ENCODE results near the genes PPCS, YBX1, ZNF691, SLC2A1 and CFAP57.

DNA sequence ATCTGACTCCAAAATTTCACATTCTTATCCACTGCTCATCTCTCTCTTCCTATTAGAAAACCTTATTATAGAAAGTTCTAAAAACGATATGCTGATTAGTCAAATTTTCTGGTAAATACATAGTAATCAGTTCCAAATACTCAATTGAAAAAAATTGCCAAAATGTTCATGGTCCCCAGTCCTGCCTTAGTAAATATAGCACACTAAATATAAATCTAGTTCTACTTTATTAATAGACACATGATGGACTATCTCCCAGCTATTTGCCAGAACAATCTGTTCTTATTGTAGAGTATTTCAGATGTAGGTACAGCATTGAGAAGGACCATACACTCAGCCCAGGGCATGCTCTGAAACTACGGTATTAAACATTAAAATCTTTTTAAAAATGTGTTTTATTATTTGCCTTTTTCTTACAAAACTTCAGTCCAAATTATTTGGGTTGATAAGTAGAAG, 37.3 kb downstream of the HIVEP3 start:
- PRO-cap, result no peak

DNA sequence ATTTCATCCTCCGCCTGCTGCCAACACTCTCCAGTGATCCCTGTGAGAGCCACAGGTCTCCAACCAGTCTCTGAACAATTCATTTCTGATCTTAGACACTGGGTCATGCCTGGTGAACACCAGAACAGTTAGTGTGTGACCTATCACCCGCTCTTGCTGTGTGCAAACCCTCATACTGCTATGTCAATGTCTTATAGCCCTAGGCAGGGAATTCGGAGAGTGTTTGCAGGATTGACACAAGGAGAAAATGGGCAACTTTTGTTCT, 23.2 kb upstream of the GUCA2B start:
- PRO-cap, result no peak

GRCh38 chr1:42165285-42166162, 979 bp upstream of the GUCA2A start:
- PRO-cap, result no peak

- PRO-cap, result no peak
These were observed 69.7 kb upstream of the GUCA2A start for GRCh38 chr1:42234158-42234747.

DNA sequence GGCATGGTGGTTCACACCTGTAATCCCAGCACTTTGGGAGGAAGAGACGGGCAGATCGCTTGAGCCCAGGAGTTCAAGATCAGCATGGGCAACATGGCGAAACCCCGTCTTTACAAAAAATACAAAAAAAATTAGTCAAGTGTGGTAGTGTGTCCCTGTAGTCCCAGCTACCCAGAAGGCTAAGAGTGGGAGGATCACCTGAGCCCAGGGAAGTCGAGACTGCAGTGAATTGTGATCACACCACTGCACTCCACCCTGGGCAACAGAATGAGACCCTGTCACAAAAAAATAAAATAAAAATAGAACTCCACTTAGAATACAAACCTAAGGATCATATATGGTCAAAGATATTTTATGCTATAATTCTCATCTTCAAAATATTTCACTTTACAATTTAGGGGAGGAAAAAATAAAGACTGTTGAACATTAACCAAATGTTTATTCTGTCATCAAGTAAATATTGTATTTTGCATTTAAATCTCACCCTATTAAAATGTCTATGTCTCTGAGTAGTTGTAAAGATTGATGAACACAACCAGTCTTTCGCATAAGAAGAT, 47.3 kb downstream of the FOXJ3 start:
- PRO-cap, result no peak

DNA sequence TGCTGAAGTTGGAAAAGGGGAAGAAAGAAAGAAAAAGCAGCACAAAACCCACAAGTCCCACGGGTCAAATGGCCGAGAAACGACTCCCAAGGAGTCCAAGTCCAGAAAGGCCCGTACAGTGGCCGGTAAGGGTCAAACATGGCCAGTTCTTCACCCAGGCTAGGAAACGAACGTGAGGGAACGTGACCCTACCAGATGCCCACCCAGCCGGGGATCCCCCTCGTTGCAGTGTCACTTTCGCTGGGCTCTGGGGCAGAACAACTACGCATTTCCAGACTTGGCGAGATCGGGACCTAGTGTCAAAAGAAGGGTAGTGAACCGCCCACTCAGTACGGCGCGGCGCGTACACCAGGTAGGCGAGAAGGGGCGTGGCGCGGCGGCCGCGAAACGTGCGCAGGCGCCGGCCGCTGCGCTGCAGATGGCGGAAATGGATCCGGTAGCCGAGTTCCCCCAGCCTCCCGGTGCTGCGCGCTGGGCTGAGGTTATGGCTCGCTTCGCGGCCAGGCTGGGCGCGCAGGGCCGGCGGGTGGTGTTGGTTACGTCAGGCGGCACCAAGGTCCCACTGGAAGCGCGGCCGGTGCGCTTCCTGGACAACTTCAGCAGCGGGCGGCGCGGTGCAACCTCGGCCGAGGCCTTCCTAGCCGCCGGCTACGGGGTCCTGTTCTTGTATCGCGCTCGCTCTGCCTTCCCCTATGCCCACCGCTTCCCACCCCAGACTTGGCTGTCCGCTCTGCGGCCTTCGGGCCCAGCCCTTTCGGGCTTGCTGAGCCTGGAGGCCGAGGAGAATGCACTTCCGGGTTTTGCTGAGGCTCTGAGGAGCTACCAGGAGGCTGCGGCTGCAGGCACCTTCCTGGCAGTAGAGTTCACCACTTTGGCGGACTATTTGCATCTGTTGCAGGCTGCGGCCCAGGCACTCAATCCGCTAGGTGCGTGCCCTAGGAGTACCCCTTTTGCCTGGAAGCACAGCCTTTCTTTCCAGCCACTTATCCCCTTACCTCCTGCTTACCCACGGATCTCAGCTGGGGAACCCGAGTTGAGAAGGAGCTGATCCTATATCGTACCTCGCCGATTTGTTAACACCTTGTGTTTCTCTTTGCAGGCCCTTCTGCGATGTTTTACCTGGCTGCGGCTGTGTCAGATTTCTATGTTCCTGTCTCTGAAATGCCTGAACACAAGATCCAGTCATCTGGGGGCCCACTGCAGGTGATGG, at the start of gene PPCS:
Gene PPCS, plus strand, starts transcription at position 396 of the 1,210 bp plus-strand sequence.
- PRO-cap, result bidirectional peak, plus-strand start at position 417 of the sequence, minus-strand start at position 301 of the sequence; bidirectional peak, plus-strand start at position 806 of the sequence, minus-strand start at position 813 of the sequence

- PRO-cap, result bidirectional peak, plus-strand start at chr1:42682418, minus-strand start at chr1:42682156
These were observed at the start of gene YBX1 for GRCh38 chr1:42682262-42682898. YBX1 (plus strand) TSS chr1:42682418.

GRCh38 chr1:42683386-42683642, 1.1 kb downstream of the YBX1 start:
- PRO-cap, result no peak

- PRO-cap, result no peak
These were observed 13.5 kb downstream of the YBX1 start for GRCh38 chr1:42695338-42696438.

DNA sequence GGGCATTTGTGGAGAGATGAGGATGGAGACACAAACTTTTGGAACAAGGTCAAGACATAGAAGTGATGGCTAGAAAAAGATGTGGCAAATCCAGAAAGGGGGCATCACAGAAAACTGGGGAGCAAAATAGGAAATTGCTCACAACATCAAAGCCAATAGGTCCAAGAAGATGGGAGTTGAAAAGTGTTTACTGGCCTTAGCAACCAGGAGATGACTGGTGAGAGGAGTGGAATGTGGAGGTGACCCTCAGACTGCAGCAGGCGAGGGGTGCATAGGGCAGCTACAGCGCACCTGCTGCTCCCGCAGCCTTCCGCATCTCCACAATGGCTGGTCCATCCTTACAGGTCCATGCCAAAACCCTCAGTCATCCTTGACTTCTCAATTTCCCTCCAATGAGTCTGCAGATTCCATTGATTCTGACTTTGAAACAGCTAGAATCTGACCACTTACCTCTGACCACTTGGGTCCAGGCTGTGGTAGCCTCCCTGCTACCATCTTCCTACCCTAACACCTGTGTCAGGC, 22.3 kb downstream of the CLDN19 start:
- PRO-cap, result unidirectional peak, plus-strand start at position 252 of the sequence

DNA sequence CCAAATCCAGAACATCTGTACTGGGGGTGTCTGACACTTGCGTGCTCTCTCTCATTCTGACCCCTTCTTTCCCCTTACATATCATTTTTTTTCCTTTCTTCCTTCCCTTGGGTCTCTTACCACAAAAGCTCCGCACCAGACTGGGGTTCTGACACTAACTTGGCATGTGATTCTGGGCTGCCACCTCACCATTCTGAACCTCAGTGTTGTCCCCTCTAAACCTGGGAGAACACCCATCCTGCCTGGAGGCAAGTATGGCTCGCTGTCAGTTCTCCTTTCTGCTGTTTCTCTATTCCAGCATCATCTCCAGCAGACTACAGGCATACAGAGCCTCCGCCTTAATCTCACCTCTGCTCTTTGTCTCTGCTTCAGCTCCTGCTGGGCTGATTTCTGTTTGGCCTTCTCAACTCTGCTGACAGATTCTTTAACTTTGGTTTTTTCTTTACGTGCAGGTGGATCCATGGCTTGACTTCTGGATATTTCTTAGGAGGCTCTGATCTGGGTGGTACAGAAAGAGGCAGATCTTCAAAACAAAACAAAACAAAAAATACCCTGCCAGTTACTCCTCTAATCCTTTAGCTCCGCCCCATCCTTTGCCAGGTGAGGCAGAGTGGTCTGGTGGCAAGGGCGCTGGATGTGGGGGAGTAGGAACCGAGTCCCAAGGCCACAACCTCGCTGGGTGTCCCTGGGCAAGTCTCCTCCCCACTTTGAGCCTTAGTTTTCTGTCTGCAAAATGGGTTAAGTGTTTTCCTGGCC, 661 bp upstream of the ERMAP start:
- PRO-cap, result no peak

GRCh38 chr1:42846500-42847379, at the start of gene ZNF691:
ZNF691 (plus strand) TSS chr1:42846613.
- PRO-cap, result bidirectional peak, plus-strand start at chr1:42846638, minus-strand start at chr1:42846414

GRCh38 chr1:42938726-42939774, 19.6 kb downstream of the SLC2A1 start:
- PRO-cap, result bidirectional peak, plus-strand start at chr1:42939648, minus-strand start at chr1:42939411

- PRO-cap, result bidirectional peak, plus-strand start at chr1:42943403, minus-strand start at chr1:42943303
These were observed 15.5 kb downstream of the SLC2A1 start for GRCh38 chr1:42942930-42943862.

DNA sequence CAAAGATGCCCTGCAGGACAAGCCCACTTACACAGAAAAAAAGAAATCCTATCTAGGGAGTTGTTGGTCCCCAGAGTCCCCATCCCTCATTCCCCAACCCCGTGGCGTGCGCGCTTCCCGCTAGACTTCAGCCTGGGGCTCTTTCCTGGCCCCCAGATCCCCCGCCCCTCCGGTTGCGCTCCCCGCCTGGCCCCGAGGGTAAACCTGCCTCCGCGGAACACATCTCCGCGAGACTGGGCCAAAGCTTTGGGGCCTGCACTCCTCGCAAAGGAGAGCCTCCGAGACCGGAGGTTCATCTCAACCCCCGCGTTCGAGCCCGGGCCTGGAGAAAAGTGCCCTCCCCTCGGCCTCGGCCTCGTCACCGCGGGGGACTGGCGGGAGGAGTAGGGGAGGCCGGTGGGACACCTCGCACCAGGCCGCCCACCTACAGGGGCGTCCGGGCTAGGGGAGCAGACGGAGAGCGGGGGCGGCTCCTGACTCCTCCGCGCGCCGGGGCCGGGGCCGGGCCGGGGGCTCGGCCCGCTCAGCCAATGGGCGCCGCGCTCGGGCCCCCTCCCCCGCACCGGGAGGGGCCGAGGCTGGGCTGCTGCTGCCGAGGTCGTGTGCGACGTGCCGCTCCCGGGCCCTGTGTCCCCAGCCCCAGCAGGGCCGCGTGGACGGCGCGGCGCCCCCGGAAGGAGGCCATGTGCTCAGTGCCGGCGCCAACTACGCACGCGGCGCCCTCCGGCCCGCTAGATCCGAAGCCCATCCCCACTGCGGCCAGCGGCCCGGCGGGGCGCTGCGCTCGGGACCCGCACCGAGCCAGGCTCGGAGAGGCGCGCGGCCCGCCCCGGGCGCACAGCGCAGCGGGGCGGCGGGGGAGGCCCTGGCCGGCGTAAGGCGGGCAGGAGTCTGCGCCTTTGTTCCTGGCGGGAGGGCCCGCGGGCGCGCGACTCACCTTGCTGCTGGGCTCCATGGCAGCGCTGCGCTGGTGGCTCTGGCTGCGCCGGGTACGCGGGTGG, 671 bp downstream of the SLC2A1 start:
- PRO-cap, result unidirectional peak, minus-strand start at position 129 of the sequence; bidirectional peak, plus-strand start at position 589 of the sequence, minus-strand start at position 491 of the sequence

DNA sequence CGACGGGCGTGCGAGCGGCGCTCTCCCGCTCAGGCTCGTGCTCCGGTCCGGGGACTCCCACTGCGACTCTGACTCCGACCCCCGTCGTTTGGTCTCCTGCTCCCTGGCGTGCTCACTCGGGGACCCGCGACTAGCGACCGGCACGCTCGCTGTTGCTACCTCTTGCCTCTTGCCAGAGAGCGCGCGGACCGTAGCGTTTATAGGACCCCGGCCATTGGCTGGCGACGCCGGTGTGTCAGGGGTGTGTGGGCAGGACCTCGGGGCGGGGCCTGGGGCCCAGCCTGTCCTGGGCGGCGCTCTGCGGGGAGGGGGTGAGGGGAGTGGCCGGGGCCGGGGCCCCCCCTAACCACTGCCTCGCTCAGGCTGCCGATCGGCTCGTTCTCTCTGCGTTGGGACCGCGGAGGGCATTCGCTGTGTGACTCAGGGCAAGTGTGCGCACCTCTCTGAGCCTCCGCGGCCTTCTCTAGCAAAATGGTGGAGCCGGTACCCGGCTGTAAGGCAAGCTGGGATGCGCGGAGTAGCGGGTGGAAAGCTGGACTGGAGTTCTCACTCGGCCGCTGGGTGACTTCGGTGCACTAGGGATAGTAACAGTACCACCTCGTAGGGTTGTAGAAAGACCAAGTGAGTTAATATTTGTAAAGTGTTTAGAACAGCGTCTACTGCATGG, at the start of gene SLC2A1:
Gene SLC2A1, minus strand, starts transcription at position 171 of the 667 bp plus-strand sequence.
- PRO-cap, result bidirectional peak, plus-strand start at position 407 of the sequence, minus-strand start at position 171 of the sequence

GRCh38 chr1:43035926-43036648, 77.4 kb upstream of the SLC2A1 start:
- PRO-cap, result no peak

DNA sequence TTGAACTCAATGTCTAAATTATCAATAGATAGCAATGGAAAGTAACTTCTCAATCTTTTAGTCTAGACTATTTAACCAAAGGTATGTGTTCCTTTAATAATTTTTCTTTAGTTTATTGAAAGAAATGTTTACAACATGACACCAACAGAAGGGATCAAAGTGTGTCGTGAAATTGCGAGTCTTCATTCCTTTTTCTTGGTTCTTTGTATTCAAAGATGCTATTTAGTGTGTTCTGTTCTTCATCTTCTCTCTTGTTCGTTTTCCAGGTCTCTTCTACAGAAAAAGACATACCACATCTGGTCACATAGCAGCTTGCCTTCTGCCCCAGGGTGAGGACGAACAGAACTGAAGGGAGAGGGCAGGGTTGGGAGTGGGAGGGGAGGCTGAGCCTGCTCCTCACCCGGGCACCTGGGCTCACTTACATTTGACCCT, 7.9 kb downstream of the EBNA1BP2 start:
- PRO-cap, result no peak

- PRO-cap, result unidirectional peak, minus-strand start at chr1:43172279; unidirectional peak, plus-strand start at chr1:43172733
These were observed at the start of gene CFAP57 for GRCh38 chr1:43171811-43173040. CFAP57 (plus strand) TSS chr1:43172330.

DNA sequence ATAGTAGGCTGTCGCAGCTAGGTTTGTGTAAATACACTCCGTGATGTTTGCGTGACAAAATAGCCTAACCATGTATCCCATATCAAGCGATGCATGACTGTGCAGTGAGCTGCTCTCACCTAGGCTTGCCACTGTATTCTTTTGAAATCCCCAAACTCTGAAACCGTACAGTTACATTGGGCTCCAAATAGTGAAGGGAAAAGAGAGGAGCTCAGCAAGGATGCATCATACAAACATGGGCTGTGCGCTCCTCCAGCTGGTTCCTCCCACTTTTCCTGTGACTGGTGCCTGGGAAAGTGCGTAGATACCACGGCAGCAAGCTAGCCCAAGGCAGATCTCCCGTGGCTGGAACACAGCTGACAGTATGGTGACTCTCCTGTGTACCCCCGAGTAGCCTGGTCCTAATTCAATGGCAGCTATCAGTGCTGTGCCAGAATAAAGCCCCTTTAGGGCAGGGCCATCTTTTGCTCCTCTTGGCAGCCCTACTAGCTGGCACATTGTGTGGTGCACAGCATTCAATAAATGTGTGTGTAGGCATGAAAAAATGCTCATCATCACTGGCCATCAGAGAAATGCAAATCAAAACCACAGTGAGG, 35.5 kb downstream of the CFAP57 start:
- PRO-cap, result unidirectional peak, plus-strand start at position 333 of the sequence

Data from colonic mucosa (tissue), 1 donor.